Ovary (tissue), 7 donors: Measurements from ENCODE around the gene GOLM1.

GRCh38 chr9:83702030-83702390, 5.7 kb downstream of the UBQLN1 start:
- PRO-cap, 7 experiments: no peak in any of the 7 experiments
- RAMPAGE, long total RNA, 2 experiments: no peak in any of the 2 experiments

DNA sequence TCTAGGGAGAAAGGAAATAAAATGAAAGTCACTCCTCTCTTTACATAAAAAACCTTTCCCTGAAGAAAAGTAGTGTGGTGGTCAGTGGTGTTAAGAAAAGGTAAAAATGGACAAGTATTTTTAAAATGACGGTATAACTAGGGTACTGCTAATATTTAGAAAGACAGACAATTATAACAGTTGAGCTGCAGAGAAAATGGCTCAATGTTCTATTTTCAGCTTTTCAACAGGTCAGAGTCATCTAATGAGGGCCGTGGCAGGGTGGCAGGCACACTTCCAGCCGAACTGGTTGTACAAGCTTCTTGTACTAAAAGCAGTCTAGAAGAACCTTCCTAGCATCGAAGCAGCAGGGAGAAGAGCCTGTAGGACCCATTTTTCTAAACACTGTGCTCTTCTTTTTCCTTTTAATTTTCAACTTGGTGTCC, 85.7 kb downstream of the SLC28A3 start:
- PRO-cap, 7 experiments: no peak in any of the 7 experiments
- RAMPAGE, long total RNA, 2 experiments: no peak in any of the 2 experiments

- PRO-cap, 7 experiments: no peak in any of the 7 experiments
- RAMPAGE, long total RNA, 2 experiments: no peak in any of the 2 experiments
Observed at GRCh38 chr9:84671933-84672506, 2.5 kb downstream of the NTRK2 start.

DNA sequence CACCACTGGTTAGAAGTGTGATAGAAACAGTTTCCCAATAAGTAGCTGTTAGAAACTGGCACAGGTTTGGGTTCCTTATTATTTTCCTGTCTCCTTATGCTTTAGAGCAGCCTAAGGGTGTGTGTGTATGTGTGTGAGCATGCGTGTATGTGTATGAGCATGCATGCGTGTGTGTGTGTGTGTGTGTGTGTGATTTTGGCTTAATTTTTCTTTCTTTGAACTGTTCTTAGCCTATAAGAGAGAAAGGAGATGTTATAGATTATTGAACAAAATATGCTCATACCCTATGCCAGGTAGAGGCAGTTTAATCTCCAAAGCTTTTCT, 160.8 kb downstream of the NTRK2 start:
- PRO-cap, 7 experiments: no peak in any of the 7 experiments
- RAMPAGE, long total RNA, 2 experiments: no peak in any of the 2 experiments

GRCh38 chr9:85040536-85041302, 371.2 kb downstream of the NTRK2 start:
- PRO-cap, 7 experiments: peak in 1 of 7 experiments; most common minus-strand start chr9:85040834 (in 1)
- RAMPAGE, long total RNA, 2 experiments: no peak in any of the 2 experiments

DNA sequence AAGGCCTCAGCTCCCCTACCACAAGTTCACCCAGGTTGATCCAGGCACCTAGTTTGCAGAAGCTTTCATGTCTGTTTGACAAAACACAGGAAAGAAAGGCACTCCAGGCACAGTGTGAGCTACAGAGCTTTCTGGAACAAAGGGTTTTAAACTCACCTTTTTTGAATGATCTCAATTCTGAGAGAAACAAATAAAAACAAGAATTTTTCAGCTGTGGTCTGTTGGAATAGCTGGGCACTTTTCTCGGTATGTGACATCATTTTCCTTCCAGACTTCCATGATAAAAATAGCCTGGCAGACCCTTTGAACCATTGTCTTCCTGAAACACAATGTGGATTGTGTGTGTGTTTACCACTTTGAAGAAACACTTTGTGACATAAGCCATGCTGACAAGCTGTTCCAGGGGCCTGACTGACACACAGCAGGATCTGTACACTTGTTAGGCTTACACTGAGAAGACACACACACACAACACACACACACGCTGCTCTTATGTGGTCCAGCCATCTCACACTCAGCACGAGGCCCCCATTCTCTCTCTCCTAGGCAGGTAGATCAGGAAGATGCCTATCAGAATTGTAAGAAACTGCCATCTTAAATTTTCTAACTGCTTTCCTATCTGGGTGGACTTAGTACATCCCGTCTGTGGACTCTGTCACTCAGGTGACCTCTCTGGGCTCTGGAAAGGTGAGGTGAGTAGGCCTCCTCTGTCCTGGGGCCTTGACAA, 214.1 kb downstream of the AGTPBP1 start:
- PRO-cap, 7 experiments: no peak in any of the 7 experiments
- RAMPAGE, long total RNA, 2 experiments: no peak in any of the 2 experiments

DNA sequence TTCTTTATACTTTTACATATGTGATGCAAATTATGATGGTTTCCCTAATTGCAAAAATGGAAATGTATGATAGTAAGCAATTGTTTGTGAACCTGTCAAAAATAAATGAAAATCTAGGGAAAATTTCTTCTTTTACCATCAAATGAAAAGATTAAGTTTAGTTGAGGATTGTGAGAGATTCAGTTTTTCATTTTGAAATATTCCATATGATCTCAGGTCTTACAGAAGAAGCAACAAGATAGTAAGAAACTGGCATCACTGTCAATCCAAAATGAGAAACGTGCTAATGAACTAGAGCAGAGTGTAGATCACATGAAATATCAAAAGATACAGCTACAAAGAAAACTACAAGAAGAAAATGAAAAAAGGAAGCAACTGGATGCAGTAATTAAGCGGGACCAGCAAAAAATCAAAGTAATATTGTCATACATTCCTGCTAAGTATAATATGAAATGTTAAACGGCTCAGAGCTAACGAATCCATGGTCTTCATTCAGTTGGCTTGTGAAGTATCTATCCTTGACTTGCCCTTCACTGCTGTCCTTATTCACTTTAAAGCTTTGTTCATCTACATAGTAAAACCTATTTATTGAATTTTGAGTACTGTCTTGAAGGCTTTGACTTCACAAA, 91.7 kb upstream of the NAA35 start:
- PRO-cap, 7 experiments: no peak in any of the 7 experiments
- RAMPAGE, long total RNA, 2 experiments: no peak in any of the 2 experiments

- PRO-cap, 7 experiments: no peak in any of the 7 experiments
- RAMPAGE, long total RNA, 2 experiments: no peak in any of the 2 experiments
Observed at GRCh38 chr9:85965706-85966456, 24.9 kb downstream of the NAA35 start.

- PRO-cap, 7 experiments: no peak in any of the 7 experiments
- RAMPAGE, long total RNA, 2 experiments: no peak in any of the 2 experiments
Observed at GRCh38 chr9:86021979-86022501, 77.3 kb downstream of the GOLM1 start.

DNA sequence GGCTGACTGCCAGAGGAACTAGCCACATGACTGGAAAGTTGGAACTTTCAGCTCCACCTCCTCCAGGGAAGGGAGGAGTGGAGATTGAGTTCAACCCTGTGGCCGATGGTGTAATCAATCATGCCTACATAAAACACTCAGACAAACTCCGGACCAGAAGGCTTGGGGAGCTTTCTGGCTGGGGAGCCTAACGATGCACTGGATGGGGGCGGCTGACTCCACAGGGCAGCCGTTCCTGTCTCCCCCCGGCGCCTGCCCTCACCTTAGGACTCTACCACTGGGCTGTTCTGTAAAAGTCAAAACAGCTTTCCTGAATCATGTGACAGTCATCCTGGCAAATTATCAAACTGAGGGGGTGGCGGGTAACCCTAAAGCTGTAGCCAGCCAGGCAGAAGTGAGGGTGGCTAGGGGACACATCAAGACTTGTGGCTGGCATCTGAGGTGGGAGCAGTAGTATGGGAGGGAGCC, 58.0 kb downstream of the GOLM1 start:
- PRO-cap, 7 experiments: no peak in any of the 7 experiments
- RAMPAGE, long total RNA, 2 experiments: no peak in any of the 2 experiments

DNA sequence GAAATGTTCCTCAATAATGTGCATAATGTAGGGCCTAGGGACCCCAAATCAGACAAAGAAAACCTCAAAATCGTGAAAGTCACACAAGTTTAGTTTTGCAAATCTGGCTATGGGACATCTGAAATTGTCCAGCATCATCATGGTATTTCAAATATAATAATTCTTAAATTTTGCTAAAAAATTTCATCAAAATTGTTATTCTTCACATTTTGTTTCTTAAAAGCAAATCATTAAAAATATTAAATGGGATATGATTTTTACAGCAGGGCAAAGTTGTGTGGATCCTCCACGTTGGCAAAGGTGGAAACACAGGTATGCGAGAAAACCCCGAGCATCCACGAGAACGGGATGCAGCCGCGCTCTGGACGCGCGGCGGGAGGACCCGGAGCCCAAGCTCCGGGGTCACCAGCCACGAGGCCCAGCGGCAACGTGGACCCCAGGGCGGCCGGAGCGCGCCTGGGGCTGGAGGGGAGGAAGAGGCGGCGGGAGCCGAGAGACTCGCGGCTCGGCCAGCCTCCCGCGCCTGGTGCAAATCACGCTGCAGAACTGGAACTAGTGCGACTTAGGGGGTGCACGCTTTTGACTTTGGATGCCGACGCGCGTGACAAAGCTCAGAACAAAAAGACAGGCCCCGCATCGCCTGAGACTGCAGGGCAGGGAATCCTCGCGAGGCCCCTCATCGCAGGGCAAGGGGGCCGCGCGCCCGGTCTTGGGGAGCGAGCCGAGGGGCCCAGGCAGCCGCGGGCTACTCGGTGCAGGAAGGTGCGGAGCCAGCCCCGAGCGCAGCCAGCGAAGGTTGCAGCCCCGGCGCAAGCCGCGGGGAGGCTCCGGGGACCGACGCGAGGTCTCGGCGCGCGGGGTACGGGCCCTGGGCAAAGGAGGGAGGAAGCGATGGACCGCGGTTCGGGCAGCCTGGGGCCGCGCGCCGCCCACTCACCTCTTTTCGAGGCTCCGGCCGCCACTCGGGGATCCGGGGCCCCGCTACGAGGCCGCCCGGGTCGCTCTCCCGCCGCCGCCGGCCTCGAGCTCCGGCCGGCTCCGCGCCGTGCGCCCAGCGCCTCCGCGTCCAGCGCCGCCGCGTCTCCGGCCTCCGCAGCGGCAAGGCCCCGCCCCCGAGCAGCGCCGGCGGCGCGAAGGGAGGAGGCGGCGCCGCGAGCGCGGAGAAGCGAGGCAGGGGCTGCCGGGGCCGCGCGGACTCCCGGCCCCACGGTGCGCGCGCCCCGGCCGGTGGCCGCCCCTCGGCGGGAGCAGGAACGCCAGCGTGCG, at the start of gene GOLM1:
Gene GOLM1, minus strand, starts transcription at position 1,085 of the 1,266 bp plus-strand sequence.
- PRO-cap, 7 experiments: peak in 7 of 7 experiments; most common plus-strand start position 1,207 of the sequence (in 7); most common minus-strand start position 1,091 of the sequence (in 5)
- RAMPAGE, long total RNA, 2 experiments: no peak in any of the 2 experiments

DNA sequence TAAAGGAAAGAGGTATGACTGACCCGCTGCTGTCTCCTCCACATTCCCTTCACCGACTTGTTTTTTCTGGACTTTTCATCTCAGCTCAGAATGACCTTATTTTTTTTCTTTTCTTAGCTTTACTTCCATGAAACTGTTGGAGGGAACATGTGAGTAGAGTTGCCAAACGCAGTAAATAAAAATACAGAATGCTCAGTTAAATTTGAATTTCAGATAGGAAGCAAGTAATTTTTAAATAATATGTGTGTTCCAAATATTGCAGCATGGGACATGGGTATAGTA, 230.1 kb upstream of the TUT7 start:
- PRO-cap, 7 experiments: no peak in any of the 7 experiments
- RAMPAGE, long total RNA, 2 experiments: no peak in any of the 2 experiments

DNA sequence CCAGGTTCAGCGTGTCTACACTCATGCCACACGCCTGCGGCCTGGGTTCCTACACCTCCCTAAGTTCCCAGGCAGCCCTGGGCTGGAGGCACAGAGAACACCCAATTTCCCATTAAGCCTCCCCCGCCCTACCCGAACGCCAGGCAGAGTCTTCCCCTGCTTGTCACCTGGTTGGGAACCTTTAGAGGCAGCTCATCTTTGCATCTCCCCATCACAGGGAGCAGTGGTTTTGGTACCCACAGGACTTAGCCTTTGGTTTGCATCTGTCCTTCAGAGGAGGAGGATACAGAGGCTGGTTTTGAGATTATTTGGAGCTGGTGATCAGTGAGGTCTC, 196.5 kb downstream of the GAS1 start:
- PRO-cap, 7 experiments: no peak in any of the 7 experiments
- RAMPAGE, long total RNA, 2 experiments: no peak in any of the 2 experiments

DNA sequence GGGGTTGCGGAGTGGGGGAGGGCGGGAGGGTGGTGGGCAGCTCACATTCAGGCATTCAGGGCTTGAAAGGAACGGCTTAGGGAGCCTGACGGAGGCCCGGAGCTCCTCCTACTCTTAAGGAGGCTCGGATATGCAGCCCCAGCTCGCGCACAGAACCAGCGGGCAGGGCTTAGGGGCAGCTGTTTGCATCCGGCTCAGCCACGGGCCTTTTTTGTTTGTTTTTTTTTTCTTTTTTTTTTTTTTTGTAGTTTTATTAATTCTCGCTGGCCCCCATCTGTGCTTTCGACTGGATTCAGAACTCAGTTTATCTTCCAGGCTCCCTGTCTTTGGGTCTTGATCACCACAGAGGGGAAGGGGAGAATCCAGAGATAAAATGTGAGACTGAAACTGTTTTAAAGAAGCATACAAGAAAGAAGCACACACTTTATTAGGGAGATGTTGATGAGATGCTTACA, 520 bp upstream of the GAS1 start:
- PRO-cap, 7 experiments: peak in 7 of 7 experiments; most common plus-strand start position 152 of the sequence (in 7)
- RAMPAGE, long total RNA, 2 experiments: no peak in any of the 2 experiments

DNA sequence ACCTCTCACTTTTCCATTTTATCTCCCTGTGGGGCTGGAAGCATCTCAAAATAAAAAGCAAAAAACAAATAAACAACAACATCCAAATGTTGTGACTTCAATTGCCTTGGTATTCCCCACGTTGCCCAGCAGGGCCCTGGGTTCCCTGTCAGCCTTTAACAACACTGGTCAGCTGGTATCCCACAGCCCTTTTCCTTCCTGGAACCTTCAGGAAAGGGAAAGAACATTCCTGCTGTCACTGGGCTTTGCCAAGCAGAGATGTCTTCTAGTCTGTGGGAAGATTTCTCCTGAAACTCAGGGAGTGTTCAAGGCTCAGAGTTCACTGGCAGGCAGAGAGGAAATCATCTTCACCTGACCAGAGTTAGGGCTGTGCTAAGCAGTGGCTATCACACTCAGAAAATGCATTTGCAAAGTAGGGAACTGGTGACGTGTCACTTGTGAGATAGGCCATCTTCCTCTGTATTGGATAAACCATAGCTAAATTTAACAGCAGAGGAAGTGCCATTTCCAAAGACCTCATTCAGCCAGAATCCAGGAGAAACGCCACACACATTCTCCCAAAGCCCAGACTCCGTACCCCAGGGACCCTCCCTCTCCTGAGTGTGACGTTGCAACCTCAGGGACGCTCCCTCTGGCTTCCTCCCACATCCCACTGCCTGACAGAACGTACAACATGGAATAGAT, 274.1 kb upstream of the DAPK1 start:
- PRO-cap, 7 experiments: no peak in any of the 7 experiments
- RAMPAGE, long total RNA, 2 experiments: no peak in any of the 2 experiments

GRCh38 chr9:87410537-87411400, 86.9 kb upstream of the DAPK1 start:
- PRO-cap, 7 experiments: no peak in any of the 7 experiments
- RAMPAGE, long total RNA, 2 experiments: no peak in any of the 2 experiments

DNA sequence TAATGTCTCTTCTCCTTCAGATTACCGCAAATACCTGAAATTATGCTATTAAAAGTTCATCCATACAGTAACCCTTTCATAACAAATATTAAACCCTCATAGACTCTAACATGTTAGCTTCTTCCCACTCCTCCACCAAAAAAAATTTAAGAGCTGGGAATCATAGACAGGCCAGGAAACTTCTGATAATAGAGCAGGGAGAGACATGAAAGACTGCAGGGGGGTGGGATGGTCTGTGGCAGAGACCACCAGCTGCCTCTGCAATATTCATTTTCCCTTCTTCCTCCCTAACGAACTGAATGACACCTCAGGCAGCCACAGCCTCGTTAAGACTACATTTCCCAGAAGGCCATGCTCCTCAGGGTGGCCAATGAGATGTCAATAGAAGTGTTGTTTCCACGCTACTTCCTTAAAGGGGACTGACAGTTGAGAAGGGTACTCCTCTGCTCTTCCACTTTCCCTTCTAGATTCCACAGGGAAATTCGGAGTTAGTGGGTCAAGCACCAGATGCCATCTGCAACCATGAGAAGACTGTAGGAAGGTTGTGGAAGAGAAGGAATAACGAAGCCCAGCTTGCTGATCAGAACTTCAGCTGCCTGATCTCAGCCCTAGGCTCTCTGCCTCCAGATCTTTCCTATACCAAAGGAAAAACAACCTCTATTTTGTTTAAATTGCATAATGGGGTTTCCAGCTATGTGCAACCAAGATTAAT, 52.0 kb upstream of the DAPK1 start:
- PRO-cap, 7 experiments: peak in 1 of 7 experiments; most common plus-strand start position 412 of the sequence (in 1)
- RAMPAGE, long total RNA, 2 experiments: no peak in any of the 2 experiments

DNA sequence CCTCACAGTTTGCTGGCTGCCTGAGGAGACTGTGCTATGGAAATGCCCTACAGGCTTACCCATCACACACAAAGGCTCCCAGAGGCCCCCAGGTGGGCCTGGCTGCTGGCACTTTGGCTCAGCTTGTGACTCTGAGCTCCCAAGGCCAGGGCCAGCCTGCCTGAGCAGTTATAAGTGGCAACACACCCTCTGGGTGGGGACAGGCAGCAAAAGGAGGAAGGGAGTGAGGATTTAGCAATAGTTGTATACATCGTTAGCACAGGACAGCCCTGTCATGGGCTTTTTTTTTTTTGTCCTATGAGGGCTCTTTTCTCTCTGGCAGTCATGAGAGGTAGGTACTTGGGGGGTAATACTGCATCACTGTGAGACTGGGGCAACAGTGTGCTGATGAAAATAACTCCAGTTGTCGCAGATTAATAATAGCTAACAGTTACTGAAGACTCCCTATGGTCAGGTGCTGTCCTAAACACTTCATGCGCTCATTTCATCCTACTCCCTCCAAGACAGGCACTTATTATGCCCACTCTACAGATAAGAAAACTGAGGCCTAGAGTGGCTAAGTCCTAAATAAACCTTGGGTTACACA, 103.7 kb downstream of the DAPK1 start:
- PRO-cap, 7 experiments: no peak in any of the 7 experiments
- RAMPAGE, long total RNA, 2 experiments: no peak in any of the 2 experiments

DNA sequence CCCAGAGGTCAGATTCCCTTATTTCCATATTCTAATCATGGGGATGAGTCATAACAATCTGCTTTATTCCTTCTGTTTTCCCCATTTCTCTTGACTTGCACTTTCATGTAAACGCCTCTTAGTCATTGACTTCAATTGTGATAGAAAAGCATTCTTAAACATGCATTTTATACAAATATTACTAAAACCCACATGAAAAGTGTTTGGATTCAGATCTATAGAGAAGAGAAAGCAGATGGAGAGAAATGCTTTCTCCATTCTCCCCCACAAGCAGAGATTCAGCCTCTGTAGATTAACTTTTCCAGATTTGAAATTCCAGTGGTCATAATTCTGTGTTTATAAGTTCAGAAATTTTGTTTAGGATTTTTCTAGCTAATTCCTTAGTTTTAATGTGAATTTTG, 81.1 kb upstream of the CTSL start:
- PRO-cap, 7 experiments: no peak in any of the 7 experiments
- RAMPAGE, long total RNA, 2 experiments: no peak in any of the 2 experiments

DNA sequence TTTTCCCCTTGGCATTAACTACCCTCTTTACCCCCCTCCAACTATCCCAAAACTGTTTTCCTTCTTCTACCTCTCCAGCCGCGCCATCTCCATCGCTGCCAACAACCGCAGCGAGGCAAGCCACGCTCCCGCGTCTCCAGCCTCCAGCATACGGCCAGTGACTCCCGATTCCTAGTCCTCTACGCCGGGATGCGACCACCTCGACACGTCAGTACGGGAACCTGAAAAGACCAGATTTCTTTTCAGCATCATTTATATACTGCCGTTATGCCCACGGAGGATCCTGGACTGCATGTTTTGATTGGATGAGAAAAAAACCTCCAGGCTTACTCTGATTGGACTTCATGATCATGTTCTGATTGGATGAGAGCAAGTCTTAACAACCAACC, 25.1 kb downstream of the SPATA31C2 start:
- PRO-cap, 7 experiments: no peak in any of the 7 experiments
- RAMPAGE, long total RNA, 2 experiments: no peak in any of the 2 experiments